RPMI7951 (cell line): ENCODE measurements around the gene CXCL13.

GRCh38 chr4:74755369-74756063, 38.8 kb downstream of the BTC start:
- RAMPAGE, long total RNA = no peak

DNA sequence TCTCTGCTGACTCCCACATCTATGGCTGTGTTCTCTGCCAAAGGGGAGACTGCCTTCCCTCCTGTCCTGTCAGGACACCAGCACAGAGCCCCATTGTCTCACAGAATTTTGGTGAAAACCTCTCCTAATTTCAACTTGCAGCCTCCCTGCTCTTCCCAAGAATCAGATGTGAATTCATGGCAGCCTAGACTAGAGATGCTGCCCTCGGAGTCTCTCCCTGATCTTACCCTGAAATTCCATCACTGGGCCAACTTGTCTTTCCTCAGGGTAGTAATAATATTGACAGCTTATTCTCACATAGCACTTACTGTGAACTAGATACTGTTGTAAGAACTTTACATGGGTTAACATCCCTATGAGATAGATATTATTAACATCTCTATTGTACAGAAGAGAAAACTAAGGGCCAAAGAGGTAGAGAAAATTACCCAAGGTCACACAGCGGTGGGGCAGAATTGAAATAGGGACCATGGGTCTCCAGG, 118.8 kb downstream of the PARM1 start:
- RAMPAGE, long total RNA = no peak

DNA sequence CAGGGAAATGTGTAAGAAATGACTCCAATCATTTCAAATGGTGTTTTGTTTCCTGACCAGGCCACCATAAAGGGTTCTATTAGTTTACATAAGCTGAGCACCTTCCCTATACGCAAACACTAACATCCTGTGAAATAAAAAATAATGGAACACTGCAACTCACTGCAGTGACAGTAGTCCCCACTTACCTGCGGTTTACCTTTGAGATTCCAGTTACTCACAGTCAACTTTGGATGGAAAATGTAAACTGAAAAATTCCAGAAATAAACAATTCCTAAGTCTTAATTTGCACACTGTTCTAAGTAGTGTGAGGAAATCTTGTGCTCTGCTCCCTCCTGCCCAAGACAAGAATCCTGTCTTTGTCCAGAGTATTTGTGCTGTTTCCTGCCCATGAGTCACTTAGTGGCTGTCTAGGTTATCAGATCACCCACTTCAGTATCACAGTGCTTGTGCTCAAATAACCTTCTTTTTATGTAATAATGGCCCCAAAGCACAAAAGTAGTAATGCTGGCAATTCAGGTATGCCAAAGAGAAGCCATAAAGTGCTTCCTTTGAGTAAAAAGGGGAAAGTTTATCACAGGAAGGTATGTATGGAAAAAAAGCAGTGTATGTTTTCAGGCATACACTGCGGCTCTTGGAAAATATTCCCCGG, 265.2 kb downstream of the RCHY1 start:
- RAMPAGE, long total RNA = no peak

DNA sequence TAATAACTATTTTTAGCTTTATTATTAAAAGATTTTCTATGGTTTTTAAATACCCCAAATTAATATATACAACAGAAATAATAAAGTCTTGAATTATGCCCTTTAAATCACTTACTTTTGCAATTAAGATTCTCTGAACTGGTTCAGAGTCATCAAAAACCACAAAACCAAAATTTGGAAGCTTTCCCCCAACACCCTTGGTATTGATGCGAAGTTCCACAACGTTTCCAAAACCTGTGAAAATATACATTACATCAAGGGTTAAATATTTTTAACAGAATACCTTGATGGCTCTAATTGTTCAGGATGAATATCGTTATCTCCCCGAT, 15.9 kb upstream of the CDKL2 start:
- RAMPAGE, long total RNA = no peak

- RAMPAGE, long total RNA = no peak
Measured at GRCh38 chr4:75661158-75661795, 11.9 kb downstream of the G3BP2 start.

- RAMPAGE, long total RNA = no peak
Measured at GRCh38 chr4:75686255-75686690, 13.1 kb upstream of the G3BP2 start.

DNA sequence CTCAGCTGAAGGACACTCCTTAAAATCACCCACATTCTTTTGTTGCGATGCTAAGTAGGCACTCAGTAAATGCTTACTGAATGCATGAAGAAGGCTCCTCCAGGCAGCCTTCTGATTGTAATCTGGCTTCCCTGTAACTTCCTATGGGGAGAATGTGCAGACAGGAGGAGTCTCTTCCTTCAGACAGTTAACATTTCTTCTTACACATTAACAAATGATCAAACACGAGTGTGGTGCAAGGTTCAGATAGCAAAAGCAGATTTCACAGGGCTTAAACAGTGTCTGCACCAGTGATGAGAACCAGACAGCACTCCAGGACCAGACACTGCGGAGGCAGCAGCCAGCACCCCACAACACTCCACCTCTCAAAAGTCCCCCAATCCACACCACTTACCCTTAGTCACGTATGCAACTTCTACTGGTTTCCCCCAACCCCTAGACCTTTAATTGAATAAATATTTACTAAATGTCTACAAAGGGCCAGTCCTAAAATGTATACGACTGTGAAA, 21.3 kb upstream of the USO1 start:
- RAMPAGE, long total RNA = no peak

DNA sequence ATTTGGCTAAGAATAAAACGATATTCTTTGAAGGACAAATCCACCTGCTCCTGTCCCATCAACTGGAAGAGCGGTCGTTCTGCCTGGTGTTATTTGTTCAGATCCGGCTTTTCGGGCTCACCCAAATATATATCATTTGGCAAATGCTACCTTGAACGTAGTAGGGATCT, 878 bp downstream of the USO1 start:
- RAMPAGE, long total RNA = no peak

- RAMPAGE, long total RNA = no peak
Measured at GRCh38 chr4:76208139-76208785, 5.4 kb downstream of the SCARB2 start.

DNA sequence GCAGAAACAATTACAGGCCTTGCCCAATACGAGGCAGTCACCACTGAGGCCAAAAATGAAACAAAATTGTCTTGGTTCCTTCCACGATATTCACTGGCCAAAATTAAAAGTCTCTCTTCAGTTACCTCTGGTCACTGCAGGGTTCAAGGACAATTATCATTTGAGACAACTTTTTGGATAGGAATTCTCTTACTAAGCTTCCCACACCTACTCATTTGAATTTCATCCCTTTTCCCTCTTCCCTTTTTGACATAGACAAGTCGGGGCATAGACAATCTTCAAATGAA, 3.0 kb downstream of the SCARB2 start:
- RAMPAGE, long total RNA = no peak

DNA sequence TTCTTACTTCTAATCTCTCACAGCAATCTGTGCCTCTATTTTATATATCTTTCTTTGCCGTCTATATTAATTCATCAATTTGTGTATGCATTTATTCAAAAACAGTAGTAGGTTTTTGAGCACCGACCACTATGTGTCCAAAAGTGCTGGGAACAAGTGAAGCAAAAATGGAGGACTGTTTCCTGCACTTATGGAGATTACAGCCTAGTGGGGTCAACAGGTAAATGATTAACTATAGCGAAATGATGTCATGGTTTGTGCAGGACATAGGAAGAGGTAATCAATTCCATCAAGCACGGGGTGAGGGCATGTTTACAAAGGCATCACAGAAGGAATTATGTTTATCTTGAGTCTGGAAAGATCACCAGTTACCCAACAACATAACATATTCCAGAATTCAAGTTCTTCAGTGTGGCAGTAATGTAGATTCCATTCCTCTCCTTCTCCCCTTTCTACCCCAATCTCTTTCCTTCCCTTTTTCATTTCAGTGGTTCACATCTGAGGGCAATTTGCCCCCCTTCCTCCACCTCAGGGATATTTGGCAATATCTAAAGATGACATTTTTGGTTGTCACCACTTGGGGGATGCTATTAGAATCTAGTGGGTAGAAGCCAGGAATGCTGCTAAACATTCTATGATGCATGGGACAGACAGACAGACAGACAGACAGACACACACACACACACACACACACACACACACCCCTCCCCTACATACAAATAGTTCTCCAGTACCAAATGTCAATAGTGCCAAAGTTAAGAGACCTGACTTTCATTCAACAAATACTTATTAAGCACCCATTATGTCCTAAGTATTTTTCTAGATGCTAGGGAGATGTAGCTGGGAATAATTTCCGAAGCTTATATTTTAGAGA, 24.1 kb downstream of the FAM47E start:
- RAMPAGE, long total RNA = no peak

- RAMPAGE, long total RNA = no peak
Measured at GRCh38 chr4:76435441-76436417, 700 bp downstream of the SHROOM3 start.

- RAMPAGE, long total RNA = no peak
Measured at GRCh38 chr4:76558887-76559187, 123.8 kb downstream of the SHROOM3 start.

GRCh38 chr4:76569326-76569620, 134.2 kb downstream of the SHROOM3 start:
- RAMPAGE, long total RNA = no peak

- RAMPAGE, long total RNA = no peak
Measured at GRCh38 chr4:76585862-76586658, 151.0 kb downstream of the SHROOM3 start.

GRCh38 chr4:76629247-76629798, 194.3 kb downstream of the SHROOM3 start:
- RAMPAGE, long total RNA = no peak

DNA sequence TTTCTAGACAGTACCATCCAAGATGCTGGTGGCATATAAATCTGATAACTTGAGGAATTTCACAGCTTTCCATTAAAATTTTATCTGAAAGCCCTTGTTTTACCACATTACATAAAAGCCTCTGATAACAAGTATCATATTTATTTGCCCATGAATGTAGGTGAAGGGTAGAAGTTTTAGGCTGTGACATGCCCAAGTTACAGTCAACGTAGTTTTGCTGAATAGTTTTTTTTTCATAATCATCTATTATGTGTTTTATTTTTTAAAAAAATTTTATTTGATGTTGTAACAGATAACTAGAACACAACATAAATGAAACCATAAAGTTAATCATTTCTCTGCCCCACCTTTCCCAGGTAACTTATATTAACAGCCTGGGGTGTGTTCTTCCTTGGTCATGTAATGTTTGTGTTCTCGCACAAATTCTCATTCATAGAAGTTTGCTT, 215.0 kb downstream of the SOWAHB start:
- RAMPAGE, long total RNA = no peak

GRCh38 chr4:76831351-76832485, 66.2 kb downstream of the SOWAHB start:
- RAMPAGE, long total RNA = no peak

GRCh38 chr4:77565940-77566620, 39.5 kb upstream of the CXCL13 start:
- RAMPAGE, long total RNA = no peak

DNA sequence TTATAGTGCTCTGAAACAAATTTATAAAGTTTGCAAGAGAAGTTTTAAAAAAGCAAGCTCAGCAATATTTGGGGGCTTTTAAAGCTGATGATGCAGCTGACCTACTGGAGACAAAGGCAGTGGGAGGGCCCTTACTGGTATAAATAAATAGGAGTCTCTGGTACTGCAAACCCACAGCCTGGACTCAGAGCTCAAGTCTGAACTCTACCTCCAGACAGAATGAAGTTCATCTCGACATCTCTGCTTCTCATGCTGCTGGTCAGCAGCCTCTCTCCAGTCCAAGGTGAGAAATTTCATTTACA, at the start of gene CXCL13:
CXCL13 (plus strand) TSS at position 174 of the 302 bp plus-strand sequence.
- RAMPAGE, long total RNA = no peak